Neural cell (in vitro differentiated cells): ENCODE measurements around the genes CT83, WDR44 and RPL39.

- RAMPAGE, long total RNA = no peak
These were observed at the start of gene CT83 for GRCh38 chrX:116462690-116463423. Gene CT83 (minus strand): TSS chrX:116462976.

DNA sequence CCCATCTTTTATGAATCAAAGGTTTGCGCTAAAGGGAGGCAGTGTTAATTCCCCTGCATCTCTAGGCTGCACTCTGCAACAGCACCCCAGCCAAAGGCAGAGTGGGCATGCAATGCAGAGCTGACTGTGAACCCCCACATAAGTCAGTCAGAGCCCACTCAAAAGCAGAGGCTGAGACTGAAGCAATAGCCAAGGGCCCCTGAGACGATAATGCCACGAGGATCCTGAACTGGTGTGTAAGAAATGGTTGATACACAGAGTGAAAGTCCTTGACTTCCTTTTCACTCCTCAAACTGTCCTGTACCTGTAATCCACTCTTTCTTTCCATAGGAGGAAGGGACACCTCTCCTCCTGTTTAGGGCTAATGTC is 87.1 kb upstream of the WDR44 start:
- RAMPAGE, long total RNA = no peak

DNA sequence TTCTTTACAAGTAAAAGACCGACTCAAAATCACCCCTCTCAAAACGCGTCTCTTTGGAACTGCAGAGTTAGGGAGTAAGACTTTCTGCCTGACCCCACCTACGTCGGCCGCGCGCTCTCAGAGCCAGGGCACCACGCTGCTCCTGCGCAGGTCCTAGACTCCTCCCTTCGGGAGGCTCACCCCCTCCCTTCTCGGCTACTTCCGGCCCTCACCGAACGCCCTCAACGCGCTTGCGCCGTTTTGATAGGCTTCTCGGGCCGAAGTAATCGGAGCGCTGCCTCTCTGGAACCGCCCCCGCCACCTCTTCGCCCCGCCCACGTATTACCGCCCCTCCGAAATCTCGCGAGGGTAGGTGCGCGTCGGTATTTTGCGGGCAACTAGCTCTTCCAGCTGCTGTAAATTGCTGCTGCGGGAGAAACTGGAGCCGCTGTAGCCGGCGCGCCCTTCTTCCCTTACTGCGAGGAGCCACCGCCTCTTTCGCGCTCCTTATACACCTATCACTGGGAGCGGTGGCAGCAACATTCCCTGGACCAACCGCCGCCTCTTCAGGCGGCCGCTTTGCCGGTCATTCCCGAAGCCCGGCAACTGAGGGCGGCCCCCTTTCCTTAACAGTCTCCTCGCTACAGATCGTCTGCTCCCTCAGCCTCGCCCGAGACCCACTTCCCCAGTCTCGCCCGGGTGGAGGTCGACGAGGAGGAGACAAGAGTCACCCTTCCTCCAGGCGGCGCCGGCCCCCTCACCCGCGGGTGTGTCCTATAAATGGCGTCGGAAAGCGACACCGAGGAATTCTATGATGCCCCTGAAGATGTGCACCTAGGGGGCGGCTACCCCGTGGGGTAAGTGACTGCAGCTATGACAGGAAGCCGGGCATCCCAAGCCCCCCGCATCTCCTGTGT is at the start of gene WDR44:
WDR44 (plus strand) TSS at position 362 of the 896 bp plus-strand sequence.
- RAMPAGE, long total RNA = no peak

DNA sequence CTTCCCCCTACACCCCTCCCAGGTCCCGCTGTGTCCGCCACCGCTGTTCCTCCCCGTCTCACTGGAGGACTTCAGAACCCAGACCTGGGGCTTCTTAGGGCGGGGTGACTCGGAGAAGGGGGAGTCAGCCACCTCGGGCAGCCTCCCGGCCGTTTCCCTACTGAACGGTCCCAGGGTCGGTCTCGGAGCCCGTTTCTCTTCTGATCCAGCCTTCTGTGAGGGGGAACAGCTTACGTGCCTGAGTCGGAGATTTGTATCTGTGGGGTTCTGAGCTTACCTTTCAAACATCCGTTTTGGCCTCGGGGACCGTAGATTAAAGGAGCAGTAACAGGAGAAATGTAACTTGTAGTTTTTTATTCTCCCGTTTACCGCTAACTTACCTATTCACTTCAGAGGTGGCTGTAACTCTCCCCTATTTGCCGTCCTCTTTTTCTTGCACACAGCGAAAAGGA is 761 bp downstream of the WDR44 start:
- RAMPAGE, long total RNA = no peak

DNA sequence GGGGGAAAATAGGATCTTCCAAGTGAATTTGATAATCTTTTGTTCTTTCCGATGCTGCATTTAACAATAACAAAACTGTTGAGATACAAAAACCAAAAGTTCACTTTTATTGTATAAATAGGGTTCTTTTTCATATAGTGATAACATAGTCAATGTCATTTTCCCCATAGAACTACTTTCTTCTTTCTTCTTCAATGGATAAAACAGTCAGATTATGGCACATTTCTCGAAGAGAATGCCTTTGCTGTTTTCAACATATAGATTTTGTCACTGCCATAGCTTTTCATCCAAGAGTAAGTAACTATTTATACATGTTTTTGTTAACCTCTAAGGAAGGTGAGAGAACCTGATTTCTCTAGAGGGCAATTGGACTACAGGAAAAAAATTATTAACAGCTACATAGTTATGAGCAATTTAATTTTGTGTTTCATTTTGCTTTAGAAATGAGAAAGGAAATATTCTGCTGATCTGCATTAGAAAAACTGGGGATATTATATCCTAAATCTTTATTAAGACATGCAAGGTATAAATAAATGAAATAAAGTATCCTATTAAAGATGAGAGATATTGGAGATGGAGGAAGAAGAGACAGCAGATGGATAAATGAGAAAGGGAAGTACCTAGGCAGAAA is 59.0 kb upstream of the DOCK11 start:
- RAMPAGE, long total RNA = no peak

DNA sequence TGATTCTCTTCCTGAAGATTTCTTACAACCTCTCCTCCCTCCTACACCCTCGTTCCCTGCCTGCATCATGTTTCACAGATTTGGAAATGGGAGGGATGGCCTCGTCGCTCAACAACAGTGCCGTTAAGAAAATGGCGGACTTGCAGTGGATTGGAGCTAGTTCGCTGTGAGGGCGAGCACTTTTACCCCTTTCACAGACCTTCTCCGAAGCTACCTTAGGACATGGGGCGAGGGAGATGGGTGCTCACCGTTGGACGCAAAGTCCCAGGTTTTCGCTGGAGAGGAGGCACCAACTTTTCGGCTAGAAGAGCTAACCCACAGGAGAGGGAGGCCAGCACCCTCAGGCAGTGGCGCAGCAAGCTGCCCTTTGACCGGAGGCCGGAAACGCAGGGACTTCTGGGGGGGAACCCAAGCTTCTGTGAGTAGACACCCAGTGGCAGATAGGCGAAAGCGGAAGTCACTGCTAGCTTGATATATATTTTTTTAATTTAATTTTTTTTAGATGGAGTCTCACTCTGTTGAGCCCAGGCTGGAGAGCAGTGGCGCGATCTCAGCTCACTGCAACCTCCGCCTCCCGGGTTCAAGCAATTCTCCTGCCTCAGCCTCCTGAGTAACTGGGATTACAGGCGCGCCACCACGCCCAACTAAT is 93.0 kb upstream of the IL13RA1 start:
- RAMPAGE, long total RNA = no peak

DNA sequence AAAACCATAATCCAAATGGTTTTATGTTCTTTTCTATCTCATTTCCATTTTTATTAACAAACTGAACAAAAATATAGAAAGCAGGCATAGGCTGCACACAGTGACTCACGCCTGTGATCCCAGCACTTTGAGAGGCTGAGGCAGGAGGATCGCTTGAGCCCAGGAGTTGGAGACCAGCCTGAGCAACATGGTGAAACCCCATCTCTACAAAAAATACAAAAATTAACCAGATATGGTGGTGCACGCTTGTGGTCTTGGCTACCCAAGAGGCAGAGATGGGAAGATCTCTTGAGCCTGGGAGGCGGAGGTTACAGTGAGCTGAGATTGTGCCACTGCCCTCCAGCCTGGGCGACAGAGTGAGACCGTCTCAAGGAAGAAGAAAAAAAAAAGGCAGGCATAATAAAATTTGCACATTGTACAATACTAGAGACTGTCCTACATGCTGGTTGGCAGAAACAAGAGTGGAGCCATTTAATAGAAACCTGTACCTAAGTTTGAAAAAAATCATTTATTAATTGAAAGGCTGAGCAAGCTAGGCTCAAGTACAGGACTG is 39.8 kb downstream of the IL13RA1 start:
- RAMPAGE, long total RNA = no peak

- RAMPAGE, long total RNA = no peak
These were observed 47.8 kb downstream of the IL13RA1 start for GRCh38 chrX:118775131-118775641.

- RAMPAGE, long total RNA = no peak
These were observed 45.2 kb upstream of the CT47C1 start for GRCh38 chrX:119027579-119028047.

GRCh38 chrX:119400980-119401622 is 2.0 kb downstream of the SLC25A43 start:
- RAMPAGE, long total RNA = no peak

- RAMPAGE, long total RNA = no peak
These were observed 27.1 kb upstream of the SLC25A5 start for GRCh38 chrX:119441170-119441610.

- RAMPAGE, long total RNA = no peak
These were observed 13.0 kb upstream of the SLC25A5 start for GRCh38 chrX:119455254-119455654.

GRCh38 chrX:119734849-119735414 is 23.5 kb upstream of the SOWAHD start:
- RAMPAGE, long total RNA = no peak

DNA sequence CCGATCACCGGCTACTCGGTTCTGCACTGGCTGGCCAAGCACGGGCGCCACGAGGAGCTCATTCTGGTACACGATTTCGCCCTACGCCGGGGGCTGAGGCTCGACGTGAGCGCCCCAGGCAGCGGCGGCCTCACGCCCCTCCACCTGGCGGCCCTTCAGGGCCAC is 594 bp downstream of the SOWAHD start:
- RAMPAGE, long total RNA = no peak

- RAMPAGE, long total RNA = start-site peak on the minus strand at chrX:119791621-119791631, 4,701 and 3,649 reads in 2 replicates
These were observed at the start of gene RPL39 for GRCh38 chrX:119791560-119792353. Gene RPL39 (minus strand): TSS chrX:119791630.

GRCh38 chrX:119885785-119886053 is 10.0 kb upstream of the AKAP14 start:
- RAMPAGE, long total RNA = no peak

DNA sequence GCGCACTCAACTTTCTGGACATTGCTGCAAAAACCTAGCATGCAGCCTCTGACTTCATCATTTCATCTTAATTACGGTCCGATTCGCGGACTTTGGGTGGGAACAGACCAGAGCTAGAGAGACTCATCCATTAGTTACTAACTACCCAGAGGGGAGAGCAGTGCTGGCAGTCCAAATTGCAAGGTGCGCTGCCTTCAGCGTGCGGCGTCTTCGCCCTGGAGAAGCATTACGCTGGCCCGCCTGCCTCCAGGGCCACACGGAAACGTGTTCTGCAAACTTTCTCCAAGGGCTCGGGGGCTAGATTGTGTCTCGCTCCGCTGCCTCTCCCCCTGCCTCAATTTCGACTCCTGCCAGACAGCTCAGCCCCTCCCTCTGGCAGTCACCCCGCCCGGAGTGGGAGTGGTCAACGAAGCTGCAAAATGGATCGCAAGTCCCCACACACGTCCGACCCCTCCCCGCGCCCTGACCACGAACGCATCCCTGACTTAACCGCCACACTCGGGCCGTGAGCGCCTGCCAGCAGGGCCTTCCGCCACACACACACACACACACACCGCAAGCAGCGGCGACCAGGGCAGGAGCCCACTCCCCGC is 46.9 kb upstream of the NKAP start:
- RAMPAGE, long total RNA = no peak

DNA sequence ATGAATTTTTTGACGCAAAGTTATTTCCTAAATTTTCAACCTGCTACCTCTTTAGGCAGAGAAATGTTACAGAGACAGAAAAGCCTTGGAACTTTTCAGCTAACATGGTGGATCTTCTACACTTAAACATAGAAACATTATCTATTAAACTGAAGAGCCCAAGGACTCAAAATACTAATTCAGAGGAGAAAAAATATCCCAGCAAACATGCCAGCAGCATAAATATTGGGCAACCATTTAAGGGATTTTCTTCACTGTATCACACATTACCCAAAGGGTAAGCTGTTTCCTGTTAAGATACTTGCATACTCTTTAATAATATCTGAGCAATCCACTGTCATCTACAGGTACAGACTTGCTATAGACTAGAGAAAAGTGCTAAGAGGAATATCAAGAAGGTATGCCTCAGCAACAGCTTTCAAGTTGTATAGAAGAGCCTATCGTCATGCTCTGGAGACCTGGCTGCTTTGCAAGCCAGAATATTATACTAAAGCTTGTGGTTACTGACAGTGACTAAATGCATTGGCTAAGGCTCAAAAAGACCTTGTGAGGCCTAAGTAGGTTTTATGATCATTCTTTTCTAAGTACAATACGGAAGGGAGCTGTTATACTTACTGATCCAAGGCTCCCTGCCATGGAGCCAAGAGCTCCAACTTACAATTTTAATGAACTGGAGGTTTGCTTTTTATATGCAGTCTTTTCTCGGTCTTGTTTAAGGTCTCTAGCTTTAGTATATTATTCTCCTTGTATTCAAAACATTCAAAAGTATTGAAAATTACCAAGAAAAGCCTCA is 11.4 kb downstream of the LAMP2 start:
- RAMPAGE, long total RNA = no peak

GRCh38 chrX:120485545-120486750 is 16.9 kb upstream of the LAMP2 start:
- RAMPAGE, long total RNA = no peak

DNA sequence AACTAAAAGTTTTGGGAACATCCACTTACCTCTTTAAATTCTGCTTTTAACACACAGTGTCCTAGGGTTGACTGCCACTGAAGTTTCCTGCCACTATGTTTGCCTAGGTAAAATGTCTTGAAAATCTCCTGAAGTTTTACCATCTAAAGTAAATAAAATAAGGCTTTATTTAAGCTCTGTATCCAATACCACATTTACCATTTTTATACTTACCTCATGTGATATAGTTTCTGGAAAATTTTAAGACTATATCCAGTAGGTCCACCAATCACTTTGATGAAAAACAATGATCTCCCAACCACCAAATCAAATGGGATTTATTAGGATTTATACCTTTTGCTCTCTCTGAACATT is 25.0 kb downstream of the CUL4B start:
- RAMPAGE, long total RNA = no peak